Osteocyte (in vitro differentiated cells): ENCODE measurements around the genes LILRA1, KIR2DL1, FCAR, PTPRH and ZNF524.

DNA sequence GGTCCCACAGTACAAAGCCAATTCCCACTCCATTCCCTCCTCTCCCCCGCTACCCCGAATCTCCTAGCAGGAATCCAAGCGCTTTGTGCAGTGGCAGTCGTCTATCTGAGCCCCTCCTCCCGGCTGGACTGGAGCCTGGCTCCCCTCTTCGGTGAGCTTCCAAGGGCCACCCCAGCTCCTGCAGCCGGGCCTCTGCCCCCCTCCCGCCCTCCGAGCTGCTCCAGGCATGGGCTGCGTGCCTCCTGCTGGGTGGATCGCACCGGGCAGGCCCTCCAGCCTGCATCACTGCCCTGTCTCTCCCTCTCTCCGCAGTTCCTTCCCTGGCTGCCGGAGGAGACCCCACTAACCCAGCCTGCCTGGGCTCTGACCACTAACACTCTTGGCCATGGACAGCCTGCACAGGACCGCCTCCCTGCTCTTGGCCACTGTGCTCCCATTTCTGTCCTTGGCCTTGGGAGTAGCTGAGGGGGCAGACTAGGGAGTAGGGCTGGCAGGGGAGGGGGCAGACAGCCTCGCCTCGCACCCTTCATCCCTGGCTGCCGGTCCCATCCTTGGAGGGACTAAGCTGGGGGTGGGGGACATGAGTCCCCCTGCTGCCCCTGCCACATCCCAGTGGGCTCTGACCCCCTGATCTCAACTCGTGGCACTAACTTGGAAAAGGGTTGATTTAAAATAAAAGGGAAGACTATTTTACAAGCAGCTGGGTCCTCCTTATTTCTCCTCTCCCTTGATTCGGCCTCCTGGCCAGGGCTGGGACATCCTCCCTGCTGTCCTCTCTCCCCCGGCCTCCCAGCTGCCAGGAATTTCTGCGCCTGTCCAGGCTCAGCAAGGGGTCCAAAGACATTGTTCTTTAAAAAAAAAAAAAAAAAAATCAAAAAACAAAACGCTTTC, 12.7 kb upstream of the LENG8 start:
- PRO-cap = no peak

DNA sequence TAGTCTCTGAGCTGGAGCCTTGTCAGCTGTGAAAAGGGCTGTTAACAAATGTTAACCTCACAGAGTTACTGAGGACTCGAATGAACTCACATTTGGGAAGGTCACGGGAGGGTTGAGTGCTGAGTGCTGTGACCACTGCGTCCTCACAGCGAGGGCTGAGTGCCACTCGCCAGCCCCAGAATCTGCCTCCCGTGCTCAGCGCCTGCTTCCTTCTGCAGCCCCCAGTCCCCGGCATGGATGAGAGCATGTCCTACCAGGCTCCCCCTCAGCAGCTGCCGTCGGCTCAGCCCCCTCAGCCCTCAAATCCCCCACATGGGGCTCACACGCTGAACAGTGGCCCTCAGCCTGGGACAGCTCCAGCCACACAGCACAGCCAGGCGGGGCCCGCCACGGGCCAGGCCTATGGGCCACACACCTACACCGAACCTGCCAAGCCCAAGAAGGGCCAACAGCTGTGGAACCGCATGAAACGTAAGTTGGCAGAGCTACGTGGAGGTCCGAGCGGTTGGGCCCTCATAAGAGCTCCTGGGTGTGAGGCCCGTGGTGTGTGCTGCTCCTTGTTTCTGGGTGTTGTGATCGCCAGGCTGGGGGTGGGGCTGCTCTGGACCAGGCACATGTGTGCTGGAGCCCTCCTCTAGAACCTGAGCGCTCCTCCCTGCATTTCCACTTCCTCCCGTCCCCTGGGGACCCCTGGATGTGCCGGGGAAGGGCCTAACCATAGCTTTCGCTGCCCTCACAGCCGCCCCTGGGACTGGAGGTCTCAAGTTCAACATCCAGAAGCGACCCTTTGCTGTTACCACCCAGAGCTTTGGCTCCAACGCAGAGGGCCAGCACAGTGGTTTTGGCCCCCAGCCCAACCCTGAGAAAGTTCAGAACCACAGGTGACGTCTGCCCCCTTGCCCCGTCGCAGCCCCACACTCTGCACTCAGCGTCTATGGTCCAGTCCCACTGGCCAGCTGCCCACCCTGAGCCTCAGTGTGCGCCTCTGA, 5.5 kb downstream of the LENG8 start:
- PRO-cap = no peak

- PRO-cap = no peak
Observed at GRCh38 chr19:54470497-54471425, 2.3 kb downstream of the CDC42EP5 start.

- PRO-cap = no peak
Observed at GRCh38 chr19:54593206-54593806, at the start of gene LILRA1. LILRA1 (plus strand) TSS chr19:54593632.

DNA sequence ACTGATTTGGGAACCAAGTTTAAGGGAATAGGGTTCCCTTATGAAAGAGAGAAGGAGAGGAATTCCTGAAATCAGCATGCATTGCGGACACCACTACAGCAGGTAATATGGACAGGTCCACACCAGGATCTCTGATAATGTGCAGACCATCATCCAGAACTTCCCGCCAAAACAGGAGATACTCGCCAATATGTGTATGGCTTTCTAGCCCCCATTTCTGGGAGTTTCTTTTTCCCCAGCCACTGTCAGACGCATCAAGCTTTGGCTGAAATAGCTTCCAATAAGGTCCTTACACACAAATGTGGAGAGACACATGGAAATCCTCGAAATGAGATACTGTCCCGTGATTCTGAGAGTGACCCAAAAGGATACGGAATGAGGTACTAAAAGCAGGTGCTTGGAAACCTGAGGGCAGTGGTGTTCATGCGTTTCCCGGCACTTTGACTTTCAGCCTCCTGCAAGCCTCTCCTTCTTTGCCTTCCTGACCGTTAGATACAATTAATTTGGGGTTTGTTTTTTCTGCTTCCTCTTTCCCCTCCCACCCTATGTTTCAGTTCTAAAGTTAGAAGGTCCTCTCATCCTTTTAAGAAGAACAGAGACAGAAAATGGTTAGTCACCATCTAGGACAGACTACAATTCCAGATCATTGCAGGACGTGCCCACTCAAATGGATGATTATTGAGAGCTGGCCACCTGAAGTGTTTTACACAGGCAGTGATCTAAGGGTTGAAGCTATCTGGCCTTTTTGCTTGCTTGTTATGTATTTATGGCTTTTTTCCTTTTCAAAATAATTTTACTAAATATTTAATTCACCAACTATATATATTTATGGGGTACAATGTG, 1.9 kb upstream of the LILRB4 start:
- PRO-cap = no peak

DNA sequence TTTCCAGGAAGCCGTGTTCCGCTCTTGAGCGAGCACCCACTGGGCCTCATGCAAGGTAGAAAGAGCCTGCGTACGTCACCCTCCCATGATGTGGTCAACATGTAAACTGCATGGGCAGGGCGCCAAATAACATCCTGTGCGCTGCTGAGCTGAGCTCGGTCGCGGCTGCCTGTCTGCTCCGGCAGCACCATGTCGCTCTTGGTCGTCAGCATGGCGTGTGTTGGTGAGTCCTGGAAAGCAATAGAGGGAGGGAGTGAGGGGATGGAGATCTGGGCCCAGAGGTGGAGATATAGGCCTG, at the start of gene KIR2DL1:
Gene KIR2DL1 (plus strand): TSS at position 132 of the 298 bp plus-strand sequence.
- PRO-cap = no peak

DNA sequence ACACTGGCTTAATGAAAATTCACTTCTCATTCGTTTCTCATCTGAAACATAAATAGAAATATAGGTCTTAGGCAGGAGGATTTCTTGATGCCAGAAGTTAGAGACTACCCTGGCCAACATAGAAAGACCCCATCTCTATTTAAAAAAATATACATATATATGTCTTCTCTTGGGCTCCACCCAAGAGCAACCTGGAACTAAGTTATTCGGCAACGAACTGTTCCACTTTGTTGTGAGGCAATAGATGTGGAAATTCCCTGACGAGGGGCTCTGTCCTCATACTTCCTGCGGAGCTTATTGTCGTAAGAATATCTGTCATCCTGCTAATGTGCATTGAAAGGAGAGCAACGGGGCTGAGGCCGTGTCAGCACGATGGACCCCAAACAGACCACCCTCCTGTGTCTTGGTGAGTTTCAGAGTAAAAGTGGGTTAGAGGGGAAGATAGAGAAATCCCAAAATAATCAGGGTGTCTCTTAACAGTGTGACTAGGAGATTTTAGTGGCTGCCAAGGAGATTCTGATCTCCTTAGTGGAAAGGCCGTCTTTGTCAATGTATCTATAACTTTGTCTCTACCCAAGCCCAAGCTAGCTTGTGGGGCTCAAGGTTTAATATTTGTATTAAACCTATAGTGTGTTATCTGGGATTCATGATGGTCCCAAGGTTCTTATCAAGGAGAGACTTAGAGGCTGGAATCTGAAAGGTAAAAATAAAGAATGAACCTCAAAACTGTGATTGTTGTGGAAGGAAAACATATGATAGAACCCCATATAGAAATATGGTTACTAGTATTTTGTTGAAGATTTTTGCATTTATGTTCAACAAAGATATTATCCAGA, at the start of gene FCAR:
Gene FCAR (plus strand): TSS at position 318 of the 836 bp plus-strand sequence.
- PRO-cap = no peak

DNA sequence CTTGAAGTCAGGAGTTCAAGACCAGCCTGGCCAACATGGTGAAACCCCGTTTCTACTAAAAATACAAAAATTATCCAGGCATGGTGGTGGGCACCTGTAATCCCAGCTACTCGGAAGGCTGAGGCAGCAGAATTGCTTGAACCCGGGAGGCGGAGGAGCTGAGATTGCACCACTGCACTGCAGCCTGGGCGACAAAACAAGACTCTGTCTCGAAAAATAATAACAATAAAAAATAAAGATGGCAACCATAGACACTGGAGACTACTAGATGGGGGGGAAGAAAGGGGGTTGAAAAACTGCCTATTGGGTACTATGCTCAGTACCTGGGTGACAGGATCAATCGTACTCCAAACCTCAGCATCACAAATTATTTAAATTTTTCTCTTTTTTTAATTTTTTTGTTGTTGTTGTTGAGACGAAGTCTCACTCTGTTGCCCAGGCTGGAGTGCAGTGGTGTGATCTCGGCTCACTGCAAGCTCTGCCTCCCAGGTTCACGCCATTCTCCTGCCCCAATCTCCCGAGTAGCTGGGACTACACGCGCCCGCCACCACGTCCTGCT, 10.5 kb downstream of the FCAR start:
- PRO-cap = no peak

DNA sequence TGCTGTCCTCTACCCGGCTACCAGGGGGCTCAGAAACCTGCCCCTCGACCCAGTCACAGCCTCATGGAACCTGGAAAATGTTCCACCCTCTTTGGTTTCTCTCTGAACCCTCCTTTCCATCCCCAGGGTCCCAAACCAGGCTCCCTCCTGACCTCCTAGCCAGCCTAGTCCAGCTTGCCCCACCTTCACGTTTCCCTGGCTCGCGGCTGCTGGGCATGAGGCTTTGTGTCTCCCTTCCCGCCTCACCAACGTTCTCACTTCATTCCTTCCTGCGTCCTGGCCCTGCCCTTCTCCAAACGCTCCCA, 12.2 kb downstream of the EPS8L1 start:
- PRO-cap = no peak

GRCh38 chr19:55092665-55093259, 17.1 kb downstream of the EPS8L1 start:
- PRO-cap = no peak

GRCh38 chr19:55133609-55134531, 15.1 kb downstream of the TNNT1 start:
- PRO-cap = no peak

DNA sequence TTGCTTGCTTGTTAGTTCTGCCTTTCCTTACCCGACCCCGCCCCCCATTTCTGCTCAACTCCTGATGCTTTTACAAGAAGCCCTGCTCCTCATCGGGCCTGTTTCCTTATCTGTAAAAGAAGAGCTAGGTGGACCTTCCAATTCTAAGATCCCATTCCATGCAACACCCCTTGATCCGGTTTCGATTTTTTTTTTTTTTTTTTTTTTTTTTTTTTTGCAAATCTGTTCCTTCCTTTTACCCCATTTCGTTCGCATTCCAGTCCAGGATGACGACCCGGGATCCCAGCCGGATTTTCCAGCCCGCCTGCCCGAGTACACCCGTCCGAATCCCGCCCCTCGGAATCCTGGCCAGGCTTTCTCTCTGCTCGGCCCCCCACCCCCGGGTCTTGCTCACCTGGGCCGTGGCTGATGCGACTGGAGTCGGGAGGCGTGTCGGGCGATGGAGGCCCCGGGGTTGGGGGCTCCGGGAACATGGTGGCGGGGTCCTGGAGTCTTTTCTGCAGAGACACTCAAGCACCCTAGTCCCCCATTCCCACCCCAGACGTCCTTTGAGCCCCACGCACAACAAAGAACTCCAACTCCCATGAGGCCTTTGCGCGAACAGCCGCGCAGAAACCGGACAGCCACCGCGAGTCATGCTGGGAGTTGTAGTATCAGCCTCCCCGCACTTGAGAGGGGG, 1.4 kb downstream of the SYT5 start:
- PRO-cap = no peak

DNA sequence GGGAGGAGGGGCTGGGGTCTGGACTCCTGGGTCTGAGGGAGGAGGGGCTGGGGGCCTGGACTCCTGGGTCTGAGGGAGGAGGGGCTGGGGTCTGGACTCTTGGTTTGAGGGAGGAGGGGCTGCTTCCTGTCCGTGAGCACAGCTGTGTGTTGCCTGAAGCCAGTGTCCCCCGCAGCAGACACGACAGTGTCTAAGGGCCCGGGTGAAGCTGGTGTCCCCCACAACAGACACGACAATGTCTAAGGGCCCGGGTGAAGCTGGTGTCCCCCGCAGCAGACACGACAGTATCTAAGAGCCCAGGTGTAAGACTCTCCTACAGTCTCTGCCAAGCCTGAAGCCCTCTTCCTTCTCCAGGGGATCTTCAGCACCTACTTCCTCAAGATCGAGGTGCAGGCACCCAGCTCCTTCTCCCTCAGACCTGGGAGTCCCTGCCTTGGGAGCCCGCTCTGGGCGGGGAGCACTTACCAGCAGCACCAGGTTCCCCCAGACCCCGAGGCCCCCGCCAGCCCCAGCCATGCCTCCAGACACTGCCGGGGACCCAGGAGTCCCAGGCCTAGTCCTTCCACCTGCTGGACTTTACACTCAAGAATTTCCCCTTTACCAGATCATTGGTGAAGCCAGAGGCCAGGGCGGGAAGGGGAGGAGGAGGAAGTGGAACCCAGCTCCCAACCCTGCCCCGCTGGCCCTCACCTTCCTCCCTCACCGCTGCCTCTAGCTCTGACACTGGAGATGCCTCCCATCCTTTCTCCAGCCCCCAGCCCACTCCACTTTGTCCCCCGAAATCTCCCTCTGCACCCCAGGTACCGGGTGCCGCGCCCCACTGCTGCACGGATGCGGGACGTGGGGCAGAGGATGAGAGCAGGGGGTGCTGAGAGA, at the start of gene PTPRH:
Gene PTPRH (minus strand): TSS at position 584 of the 876 bp plus-strand sequence.
- PRO-cap = no peak

DNA sequence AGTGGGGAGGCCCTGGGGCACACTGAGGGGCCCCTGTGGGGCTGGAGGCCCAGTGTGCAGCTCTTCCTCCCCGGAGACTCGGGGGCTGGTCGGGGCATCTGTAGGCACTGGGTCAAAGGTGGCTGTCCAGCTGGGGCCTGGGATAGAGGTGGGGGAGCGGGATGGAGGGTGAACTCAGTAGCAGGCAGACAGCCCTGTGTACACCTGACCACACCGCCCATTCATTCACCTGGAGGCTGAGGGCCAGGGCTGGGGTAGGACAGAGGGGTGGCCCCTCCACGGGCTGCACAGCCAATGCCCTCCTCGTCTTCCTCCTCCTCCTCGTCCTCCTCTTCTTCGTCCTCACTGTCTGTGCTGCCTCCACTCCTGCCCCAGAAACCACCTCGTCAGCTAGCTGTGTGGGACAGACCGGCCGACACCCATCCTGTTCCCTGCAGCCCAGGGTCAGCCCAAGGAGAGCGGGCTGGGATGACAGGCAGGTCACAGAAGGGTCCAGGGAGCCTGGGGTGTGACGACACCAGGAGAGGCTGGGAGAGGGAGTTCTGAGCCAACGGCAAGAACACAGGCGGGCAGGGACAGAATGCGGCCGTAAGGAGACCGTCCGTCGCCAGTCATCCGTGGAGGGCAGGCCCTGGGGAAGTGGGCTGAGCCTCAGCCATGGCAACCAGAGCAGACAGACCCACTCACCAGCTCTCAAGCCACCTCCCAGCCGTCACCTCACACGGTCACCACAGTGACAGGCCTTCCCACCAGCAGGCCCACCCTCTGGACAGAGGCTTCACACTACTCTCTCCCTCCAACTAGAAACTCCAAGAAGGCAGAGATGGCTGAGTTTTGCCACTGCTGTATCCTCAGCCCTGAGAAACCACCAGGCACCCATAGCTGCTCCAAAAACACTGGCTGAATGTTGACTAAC, 3.5 kb upstream of the TMEM86B start:
- PRO-cap = no peak

- PRO-cap = no peak
Observed at GRCh38 chr19:55257772-55258253, 1.0 kb downstream of the PPP6R1 start.

DNA sequence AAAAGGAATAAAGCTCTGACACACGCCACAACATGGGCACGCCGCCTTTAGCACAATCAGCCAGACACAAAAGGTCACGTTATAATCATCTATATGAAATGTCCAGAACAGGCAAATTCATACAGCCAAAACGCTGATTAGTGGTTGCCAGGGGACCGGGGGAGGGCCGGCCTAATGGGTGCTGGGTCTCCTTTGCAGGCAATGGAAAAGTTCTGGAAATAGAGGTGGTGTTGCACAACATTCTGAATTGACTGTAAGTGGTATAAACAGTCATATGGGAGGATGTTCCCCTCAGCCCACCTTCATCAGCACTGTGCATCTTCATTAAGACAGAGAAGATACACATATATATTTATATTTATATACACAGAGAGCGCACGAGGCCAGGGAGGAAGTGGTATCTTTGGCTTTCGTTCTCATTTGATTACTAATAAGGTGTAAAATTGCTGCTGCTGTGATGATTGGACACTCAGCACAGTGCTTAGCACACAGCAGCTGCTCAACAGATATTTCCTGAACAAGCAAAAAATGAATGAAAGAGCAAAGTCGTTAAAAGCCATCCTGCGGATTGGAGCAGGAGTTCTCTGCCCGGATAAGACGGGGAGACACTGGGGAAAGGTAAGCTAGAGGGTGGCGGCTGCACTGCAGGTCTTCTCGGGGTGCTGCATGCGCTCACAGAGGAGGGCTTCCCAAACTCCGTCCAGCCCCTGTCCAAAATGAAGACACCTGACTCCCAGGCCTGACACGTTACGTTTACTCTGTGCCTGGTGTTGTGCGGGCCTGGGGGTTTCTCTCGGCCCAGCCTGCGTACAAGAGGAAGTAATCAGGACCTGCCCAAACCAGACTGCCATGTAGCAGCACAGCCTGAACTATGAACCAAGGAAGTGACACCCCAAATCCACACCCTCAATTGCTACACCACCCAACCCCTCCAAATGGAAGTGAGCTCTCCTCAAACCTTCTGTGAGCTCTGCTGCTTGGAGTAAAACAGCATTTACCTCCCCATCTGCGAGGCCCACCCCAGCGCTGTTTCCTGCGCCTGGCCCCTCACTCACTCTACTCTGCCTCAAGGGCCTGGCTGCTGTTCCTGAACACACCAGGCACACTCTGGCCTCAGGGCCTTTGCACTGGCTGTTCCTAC, 3.4 kb downstream of the HSPBP1 start:
- PRO-cap = no peak

DNA sequence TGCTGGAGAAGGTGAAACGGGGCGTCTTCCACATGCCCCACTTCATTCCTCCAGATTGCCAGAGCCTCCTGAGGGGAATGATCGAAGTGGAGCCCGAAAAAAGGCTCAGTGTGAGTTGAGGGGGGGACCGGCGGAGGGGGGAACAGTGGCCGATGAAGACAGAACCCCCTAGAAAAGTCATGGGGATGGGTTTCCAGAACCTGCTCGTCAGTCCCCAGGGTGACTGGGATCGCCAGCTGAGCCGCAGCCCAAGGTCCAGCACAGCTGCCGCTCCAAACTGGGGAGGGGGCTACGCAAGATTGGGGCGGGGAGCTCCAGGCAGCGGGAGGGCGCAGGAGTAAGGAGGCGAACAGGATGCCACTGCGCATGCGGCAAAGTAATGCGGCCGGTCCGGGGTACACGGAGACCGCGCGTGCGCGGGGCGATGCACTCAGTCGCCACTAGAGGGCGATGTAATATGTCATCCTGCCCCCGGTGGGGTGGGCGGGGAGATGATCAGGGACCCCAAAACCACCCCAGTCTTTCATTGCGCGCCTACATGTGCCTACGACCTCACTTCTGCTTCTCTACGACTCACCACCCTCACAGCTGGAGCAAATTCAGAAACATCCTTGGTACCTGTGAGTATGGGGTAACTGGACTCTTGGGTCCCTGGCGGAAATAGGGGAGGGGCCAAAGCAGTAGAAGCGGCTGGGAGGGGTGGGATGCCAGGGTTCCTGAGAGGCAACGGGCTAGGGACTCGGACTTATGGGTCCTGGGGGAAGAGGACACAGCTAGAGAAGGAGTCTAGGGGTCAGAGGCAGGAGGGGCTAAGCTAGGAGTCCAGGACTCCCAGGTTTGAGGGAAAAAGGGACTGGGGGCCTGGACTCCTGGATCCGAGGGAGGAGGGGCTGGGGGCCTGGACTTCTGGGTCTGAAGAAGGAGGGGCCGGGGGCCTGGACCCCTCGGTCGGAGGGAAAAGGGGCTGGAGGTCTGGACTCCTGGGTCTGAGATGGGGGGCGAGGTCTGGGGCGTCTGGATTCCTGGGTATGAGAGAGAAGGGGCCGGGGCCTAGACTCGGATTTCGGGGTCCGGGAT, 18.1 kb downstream of the BRSK1 start:
- PRO-cap = no peak

GRCh38 chr19:55460273-55460675, 1.2 kb downstream of the ISOC2 start:
- PRO-cap = no peak

DNA sequence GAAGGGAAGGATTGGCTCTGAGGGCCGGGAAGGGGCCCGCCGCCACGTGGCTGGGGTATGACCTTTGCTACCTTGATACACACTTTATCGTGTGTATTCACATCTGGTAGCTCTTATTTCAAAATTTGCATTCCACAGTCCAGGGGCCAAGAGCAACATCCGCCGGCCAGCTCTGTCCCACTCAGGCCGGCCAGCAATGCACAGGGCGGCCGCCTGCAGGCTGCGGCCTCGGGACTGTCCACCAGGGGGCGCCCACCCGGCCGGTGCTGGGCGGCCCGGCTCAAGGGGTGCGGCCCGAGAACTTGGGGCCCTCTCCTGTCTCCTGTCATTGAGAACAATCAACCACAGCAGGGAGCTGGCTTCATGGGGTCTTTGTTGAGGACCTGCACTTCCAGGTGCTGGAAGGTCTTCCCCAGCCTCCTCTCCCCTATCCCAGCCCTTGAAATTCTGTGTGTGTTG, 3.2 kb upstream of the C19orf85 start:
- PRO-cap = no peak

DNA sequence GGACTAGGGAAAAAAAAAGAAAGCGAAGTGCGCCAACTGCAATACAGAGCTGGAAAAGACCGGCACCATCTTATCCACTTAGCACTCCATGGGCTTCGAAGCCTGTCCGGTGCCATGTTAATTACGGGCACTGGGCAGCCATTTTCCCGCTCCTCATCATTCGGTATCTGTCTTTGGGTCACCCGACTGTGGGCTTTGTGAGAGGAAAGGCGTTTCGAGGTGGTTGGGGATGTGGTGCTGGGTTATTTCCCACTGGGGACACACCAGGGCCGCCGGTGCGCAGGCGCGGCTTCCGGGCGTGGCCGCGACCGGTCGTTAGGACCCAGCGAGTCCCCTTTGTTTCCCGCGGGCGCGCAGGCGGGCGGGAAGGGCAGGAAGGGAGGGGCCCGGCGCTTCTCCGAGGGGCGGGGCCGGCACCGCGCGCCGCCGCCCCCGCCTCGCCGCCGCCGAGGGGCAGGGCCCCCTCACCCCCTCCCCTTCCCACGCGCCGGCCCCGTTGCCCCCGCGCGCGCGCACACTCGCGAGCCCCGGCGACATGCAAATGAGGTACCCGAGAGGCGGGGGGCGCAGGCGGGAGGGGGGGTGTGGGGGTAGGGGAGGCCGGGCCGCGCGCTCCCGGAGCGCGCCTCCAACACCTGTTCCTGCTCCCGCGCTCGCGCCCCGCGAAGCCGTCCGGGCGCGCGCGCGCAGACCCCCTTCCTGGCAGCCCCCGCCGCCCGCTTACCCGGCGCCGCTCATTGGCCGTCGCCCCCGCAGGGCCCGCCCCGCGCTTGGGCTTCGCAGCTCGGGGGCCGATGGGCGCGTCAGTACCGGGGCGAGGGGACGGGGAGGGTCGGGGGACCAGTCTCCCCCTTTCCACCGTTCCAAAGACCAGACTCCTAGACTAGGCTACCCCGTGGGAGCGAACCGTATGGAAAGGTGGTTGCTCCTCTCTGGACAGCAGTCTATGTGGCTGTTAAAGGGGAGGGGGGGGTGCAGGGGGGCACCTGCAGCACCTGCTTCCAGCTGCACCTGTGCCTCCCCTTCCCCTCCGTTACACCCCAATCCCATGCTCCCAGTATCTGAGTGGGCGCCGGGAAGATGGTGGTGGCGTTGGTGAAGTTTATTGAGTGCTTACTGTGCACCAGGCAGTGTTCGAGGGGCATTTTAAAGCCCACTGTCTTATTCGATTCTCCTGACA, at the start of gene ZNF524:
Gene ZNF524 (plus strand): TSS at position 426 of the 1,180 bp plus-strand sequence.
- PRO-cap = bidirectional peak, plus-strand start at position 142 of the sequence, minus-strand start at position 97 of the sequence; bidirectional peak, plus-strand start at position 193 of the sequence, minus-strand start at position 338 of the sequence; bidirectional peak, plus-strand start at position 806 of the sequence, minus-strand start at position 663 of the sequence